ENCODE measurements around the genes SPINK5, SPINK9 and ARHGEF37.

DNA sequence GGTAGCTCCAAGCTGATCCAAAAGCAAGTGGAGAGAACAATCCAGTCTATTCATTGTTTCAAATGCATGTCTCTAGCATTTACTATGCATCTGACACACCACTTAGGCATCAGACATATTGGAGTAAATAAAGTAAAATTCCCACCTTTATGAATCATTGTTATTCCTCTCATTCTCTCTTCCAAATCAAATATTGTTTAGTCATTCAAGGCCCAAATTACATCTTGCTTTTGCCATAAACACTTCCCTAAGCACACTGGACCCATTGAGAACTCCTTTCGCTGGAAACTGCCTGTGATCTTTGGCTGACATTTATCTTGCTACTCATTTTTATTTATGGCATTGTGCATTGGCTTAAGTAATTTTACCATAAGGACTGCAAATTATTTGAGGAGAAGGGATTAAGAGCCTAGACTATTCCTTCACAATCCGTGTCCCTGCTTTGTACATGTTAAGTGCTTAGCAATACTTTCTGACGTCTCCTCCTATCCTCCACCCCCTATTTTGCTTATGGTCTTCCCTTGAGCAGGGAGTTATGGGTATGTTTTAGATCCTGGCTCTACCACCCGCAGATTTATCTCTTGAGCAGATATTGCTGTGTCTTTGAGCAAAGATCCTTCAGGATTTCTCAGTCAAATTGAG is 7.4 kb downstream of the C5orf46 start:
- PRO-cap, result no peak

DNA sequence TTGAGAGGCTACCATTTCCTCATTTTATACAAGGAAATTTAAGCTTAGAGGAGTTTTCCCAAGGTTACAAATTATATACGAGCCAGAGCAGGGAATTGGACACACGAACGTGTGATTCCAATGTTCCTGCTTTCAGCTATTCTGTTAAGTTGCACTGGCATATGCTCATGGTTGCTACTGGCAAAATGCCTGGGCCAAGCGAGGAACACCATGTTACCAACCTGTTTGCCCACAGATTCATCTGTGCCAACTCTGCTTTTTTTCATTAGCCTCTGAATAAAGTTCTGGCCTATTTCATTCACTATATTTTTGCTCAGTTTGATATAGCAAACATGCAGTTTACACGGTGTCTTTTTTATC is 5.1 kb upstream of the C5orf46 start:
- PRO-cap, result no peak

DNA sequence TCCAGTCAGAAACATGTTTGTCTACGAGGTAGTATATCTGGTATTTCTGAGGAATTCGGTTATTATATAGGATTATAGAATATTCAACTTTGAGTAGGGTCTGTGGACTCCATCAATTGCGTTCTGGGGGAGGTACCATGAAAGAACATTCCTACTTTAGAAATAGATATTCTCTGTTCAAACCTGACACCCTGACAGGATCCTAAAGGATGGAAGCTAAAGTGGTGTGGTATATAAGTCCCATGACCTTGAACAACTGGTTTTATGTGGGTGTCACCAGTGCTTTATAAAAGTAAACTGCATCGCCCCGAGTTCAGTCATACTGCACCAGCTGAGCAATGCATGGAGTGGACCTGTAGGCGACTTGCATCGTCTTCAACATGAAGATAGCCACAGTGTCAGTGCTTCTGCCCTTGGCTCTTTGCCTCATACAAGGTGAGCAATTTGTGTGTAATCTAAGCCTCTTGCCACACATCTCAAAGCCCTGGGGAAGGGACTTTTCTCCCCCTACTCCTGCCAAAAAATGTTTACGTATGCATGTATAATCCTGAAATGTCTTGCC is at the start of gene SPINK5:
Gene SPINK5, plus strand, starts transcription at position 316 of the 562 bp plus-strand sequence.
- PRO-cap, result no peak

- PRO-cap, result no peak
Measured at GRCh38 chr5:148090423-148091396, 26.9 kb downstream of the SPINK5 start.

- PRO-cap, result no peak
Measured at GRCh38 chr5:148335397-148335744, at the start of gene SPINK9. Gene SPINK9, plus strand, starts transcription at chr5:148335559.

- PRO-cap, result no peak
Measured at GRCh38 chr5:148414894-148415290, 31.1 kb downstream of the FBXO38 start.

GRCh38 chr5:148826888-148827244 is 455 bp downstream of the ADRB2 start:
- PRO-cap, result no peak

DNA sequence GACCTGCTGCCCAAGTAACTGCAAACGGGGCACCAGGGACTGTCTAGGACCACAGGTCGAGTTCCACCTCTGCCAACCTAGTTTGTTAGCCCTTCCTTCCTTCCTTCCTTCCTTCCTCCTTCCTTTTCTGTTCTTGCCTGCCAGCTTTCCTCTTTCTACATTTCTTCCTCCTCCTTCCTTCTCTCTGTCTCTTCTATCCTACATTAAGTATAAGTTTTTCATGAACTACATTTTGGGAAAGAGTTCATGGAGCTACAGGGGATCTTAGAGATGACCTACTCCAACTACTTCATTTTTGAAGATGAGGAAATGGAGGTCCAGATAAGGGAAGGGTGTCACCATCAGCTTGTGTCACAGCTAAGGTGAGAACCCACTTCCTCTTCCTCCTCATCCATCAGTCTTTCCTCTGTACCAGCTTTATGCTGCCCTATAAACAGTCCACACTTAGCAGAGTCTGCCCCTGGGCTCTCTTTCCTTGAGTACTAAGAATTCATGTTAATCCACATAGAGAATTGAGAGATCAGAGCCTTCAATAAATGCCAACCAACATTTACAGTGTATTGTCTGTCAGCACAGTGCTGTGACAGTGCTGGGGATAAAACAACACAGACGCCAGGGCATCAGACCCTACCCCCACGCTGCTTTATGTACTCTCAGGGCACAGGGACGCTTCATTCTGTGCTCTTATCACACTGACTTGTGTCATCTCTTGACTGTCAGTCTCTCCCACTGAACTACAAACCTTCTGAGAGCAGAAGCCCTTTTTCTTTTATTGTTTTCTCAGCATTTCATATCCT is 22.0 kb downstream of the ADRB2 start:
- PRO-cap, result no peak

DNA sequence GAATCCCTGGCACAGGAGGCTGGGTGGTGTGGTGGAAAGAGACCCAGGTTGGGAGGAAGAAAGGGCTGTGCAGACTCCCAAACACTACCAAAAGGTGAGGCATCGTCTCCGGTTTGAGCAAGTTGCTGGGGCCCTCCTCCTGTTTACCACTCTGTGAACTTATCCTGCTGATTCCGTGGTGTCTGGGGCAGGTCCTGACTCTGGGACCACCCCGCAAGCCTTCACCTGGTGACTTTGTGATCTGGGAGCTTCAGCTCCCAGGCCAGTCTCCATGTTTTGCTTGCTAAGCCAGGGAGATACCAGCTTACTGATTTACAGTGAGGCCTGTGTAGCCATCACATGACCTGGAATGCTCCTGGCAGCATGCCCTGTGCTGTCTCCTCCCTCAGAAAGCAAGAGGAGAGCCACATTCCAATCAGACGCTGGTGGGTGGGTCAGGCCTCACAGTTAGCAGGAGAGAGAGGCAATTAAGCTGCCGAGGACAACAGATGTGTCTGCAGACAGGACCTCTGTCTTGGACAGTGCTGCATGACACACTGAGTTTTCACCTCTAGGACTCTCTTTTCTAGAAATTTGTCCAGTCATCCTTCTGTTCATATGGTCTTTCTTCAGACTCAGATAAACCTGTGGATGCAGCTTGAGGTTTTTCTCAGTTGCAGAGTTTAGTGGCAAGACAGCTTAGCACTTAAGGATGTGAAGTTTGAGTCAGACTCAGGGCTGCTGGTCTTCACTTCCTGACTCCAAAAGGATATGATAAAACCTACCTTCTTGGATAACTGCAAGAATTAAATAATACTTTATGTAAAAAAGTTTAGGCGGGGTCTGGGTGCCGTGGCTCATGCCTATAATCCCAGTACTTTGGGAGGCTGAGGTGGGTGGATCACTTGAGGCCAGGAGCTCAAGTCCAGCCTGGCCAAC is 24.4 kb upstream of the GRPEL2 start:
- PRO-cap, result no peak

DNA sequence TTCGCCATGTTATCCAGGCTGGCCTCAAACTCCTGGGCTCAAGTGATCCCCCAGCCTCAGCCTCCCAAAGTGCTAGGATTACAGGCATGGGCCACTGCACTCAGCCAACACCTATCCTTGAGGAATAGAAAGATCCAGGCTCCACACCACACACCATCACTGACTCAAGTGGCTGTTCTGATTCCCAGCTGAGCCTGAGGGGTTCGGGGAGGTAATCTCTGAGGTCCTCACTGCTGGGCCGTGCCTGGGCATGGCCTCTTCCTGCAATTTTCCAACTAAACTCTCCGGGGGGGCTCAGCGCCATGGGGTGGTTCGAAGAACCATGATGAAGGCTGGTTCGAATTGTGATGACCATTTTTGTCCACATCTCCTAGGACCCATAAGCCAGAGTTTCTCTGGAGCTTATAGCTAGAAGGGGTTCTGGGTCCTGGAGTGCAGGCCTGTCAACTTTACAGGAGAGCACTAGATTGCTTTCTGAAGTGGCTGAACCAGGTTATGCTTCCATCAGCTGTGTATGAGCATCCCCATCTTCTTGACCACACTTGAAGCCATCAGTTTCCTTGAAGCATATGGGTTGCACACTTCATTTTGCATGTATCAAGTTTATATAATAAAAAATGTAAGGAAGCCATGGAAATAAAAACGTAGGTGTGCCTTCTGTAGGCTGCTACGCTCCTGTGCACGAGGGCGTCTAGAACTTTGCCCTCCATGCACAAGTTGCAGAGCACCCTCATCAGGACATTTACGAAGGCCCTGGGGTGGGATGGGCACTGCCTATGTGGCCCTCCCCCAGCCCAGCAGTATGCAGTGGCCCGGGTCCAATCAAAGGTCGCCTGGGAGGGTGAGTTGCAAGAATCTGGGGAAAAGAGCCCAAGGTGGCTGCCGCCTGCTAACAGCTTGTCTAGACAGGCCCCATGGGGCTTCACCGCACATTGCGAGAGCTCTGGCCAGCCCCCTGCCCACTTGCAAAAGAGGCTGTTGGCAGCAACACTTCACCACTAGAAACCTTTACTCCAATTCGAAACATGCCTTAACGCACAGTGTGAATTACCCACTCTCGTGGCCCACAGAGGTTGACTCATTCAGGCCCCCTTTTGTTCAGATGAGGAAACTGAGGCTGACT is 31.3 kb upstream of the IL17B start:
- PRO-cap, result unidirectional peak, plus-strand start at position 281 of the sequence

DNA sequence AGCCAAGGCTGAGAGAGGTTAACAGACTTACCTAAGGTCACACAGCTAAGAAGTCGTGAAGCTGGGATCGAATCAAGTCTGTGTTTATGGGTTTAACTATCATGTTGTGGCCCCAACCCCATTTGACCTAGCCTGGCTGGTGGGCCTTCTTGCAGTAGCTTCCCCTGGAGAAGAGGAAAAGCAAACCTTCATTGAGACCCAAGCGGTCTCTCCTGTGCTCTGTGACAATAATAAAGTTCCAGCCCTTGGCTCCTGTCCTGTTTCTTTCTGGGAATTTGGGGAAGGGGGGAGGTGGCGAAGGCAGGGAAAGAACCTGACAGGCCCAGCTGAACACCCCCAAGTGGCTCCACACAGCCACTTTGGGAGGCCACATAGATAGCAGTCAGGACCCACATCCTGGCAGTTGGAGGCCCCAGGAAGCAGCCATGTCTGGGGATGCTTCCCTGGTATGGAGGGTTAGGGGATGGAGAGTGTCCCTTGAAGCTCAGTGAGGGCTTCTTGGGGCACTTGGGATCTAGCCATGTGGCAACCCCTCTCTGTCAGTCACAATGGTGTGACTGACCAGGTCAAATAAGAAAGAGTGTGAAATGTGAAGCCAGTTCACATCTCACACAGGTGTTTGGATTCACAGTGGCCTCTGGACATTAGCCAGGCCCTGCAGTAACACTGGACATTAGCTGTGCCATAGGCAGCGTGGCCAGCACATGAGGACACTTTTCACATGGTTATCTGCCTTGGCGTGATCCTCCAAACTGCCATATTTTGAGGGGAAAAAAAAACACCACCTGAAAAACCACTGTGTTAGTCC is 53.7 kb upstream of the IL17B start:
- PRO-cap, result unidirectional peak, plus-strand start at position 276 of the sequence

GRCh38 chr5:149442456-149443253 is 63.6 kb upstream of the IL17B start:
- PRO-cap, result no peak

GRCh38 chr5:149451801-149452915 is 73.1 kb upstream of the IL17B start:
- PRO-cap, result bidirectional peak, plus-strand start at chr5:149452536, minus-strand start at chr5:149452509

- PRO-cap, result no peak
Measured at GRCh38 chr5:149508556-149509473, 42.4 kb downstream of the CSNK1A1 start.

GRCh38 chr5:149580953-149582063 is at the start of gene ARHGEF37:
Gene ARHGEF37, plus strand, starts transcription at chr5:149581498.
- PRO-cap, result bidirectional peak, plus-strand start at chr5:149581502, minus-strand start at chr5:149581232; bidirectional peak, plus-strand start at chr5:149581707, minus-strand start at chr5:149581643

DNA sequence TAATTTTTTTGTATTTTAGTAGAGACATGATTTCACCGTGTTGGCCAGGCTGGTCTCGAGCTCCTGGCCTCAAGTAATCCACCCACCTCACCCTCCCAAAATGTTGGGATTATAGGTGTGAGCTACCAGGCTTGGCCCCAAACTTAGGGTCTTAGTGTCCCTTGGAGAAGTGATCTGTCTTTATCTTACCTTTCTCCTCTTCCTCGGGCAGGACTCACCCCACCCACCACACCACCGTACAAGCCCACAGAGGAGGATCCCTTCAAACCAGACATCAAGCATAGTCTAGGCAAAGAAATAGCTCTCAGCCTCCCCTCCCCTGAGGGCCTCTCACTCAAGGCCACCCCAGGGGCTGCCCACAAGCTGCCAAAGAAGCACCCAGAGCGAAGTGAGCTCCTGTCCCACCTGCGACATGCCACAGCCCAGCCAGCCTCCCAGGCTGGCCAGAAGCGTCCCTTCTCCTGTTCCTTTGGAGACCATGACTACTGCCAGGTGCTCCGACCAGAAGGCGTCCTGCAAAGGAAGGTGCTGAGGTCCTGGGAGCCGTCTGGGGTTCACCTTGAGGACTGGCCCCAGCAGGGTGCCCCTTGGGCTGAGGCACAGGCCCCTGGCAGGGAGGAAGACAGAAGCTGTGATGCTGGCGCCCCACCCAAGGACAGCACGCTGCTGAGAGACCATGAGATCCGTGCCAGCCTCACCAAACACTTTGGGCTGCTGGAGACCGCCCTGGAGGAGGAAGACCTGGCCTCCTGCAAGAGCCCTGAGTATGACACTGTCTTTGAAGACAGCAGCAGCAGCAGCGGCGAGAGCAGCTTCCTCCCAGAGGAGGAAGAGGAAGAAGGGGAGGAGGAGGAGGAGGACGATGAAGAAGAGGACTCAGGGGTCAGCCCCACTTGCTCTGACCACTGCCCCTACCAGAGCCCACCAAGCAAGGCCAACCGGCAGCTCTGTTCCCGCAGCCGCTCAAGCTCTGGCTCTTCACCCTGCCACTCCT is 106.2 kb downstream of the PPARGC1B start:
- PRO-cap, result no peak

- PRO-cap, result no peak
Measured at GRCh38 chr5:149839287-149839527, 105.4 kb downstream of the PDE6A start.

DNA sequence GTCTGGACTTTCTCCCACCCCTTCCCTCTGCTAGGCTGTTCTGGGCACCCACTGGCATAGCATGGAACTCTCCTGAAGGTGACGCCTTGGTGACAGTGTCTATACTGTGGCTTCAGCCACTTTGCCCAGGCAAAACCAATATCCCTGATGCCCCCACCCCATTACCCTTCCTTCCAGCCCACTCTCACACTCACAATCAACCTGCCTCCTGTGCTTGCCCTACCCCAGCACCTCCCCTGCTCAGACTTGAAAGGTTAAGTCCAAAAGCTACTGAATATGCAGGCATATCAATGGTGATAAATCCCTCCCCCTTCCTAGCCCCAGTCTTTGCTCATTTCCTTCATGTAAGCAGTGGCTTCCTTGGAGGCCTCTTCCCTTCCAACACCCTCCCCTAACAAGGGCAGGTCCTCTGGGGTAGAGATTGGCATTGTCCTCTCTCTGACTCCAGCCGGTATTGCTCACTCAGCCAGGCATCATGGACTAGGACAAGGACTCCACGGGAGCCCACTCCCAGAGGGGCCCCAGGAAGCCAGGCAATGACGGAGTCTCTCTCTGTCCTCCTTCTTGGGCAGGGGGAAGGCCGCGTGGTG is 102.8 kb downstream of the PDE6A start:
- PRO-cap, result no peak

- PRO-cap, result no peak
Measured at GRCh38 chr5:149887428-149888280, 56.9 kb downstream of the PDE6A start.

DNA sequence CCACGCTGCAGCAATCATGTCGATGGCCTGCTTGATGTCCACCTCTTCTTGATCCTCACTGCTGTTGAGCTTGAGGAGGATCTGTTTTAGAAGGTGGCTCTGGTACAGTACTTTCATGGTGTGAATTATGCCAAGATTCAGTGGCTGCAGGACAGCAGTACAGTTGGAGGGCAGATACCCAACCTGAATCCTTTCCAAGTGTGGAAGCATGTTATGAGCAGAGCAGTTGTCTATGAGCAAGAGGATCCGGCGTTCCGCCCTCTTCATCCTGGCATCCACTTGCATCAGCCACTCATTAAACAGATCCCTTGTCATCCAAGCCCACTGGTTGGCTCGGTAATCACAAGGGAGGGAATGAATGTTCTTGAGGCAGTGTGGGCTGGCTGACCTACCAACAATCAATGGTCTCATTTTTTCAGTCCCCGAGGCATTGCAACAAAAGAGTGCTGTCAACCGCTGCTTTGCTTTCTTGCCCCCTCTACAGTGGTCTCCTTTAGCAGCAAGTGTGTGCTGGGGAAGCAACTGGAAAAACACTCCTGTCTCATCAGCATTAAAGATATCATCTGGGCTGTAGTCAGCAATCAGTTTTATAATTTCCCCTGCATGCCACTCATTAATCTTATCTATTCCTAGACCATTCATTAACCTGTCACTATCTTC is 5.1 kb downstream of the TIGD6 start:
- PRO-cap, result no peak